Endothelial cell of umbilical vein (primary cell): ENCODE measurements around the gene ADM2.

- PRO-cap: no peak
CAGE:
- cytosol, long polyA minus RNA: no peak
- cytosol, long polyA plus RNA: no peak
- long polyA plus RNA: no peak
- nucleus, long polyA minus RNA: no peak
- nucleus, long polyA plus RNA: no peak
Measured at GRCh38 chr22:50399376-50399702, 56.2 kb downstream of the PPP6R2 start.

DNA sequence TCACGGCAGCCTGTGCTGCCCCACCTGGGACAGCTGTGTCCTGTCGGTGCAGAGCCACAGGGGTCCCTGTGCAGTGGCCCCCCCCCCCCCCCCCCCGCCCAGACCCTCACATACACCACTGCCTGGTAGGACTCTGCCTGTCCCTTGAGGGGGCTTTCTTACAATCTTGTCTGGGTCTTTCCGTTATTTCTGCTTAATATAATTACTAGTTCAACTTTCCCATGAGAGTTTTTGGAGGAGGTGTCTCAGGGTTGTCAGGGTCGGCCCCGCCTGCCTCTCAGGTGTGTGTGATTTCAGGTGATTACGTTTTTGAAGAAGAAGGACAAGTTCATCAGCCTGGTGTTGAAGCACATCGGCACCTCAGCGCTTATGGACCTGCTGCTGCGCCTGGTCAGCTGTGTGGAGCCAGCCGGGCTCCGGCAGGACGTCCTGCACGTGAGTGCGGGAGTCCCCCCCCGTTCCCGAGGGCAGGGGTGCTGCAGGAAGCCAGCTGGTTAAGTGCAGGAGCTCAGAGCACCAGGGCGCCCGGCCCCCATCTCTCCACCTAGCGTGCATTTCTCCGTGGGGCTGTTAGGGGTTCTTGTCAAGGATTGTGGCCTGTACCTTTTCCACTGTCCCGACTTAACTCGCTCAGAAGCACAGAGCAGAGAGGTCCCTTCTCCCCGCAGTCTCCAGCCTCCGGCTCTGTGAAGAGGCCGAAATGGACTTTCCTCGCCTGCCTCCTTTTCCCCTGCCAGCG is 60.4 kb downstream of the SBF1 start:
- PRO-cap: no peak
CAGE:
- cytosol, long polyA minus RNA: no peak
- cytosol, long polyA plus RNA: no peak
- long polyA plus RNA: no peak
- nucleus, long polyA minus RNA: no peak
- nucleus, long polyA plus RNA: no peak

DNA sequence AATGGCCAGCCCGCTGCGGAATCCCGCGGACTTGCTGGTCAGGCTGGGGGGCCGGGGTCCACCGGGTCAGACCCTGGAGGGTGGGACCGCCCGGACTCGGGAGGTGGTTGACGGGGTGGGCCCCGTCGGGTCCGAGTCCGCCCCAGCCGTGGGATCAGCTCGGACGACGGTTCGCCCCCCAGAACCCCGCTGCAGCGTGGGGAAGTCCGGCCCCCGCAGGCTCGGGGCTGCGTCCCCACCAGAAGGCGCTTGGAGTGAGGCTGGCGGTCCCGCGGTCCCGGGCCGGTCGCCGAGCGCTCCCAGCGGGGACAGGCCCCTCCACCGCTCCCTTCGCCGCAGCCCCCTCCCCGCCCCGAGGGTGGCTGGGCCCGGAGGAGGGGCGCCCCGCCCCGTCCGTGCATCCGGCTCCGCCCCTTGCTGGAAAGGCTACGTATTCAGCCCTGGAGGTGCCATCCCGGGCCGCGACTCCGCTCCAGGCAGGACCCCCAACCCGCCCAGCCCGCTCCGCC is at the start of gene ADM2:
TSS of gene ADM2 (plus strand) at position 420 of the 509 bp plus-strand sequence.
- PRO-cap: unidirectional peak, plus-strand start at position 452 of the sequence
CAGE:
- cytosol, long polyA minus RNA: no peak
- cytosol, long polyA plus RNA: no peak
- long polyA plus RNA: no peak
- nucleus, long polyA minus RNA: no peak
- nucleus, long polyA plus RNA: no peak

DNA sequence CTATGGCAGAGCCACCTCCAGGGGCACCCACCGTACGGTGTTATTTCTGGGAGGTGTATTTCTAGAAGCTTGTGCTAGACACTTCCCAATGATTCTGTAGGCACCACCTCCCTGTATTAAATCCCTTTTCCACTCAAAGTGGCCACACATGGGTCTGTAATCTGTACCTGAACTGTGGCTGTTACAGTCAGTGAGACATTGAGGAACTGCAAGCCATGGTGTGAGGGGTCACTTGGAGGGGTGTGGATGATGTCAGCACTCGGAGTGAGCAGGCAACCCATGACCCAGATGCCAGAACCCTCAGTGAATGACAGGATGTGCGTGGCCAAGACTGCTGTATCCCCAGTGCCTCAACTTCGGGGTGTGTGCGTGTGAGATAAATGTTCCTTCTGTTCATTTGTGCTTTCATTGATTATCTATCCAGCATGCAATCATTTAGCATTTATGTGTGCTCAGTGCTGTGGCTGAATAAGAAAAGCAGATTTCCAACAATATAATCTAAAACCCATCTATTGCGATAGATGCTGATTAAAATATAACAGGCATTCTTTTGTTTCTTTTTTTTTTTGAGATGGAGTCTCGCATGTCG is 30.0 kb upstream of the ARSA start:
- PRO-cap: no peak
CAGE:
- cytosol, long polyA minus RNA: no peak
- cytosol, long polyA plus RNA: no peak
- long polyA plus RNA: no peak
- nucleus, long polyA minus RNA: no peak
- nucleus, long polyA plus RNA: no peak

GRCh38 chr22:50695420-50696642 is 42.2 kb upstream of the ACR start:
- PRO-cap: no peak
CAGE:
- cytosol, long polyA minus RNA: no peak
- cytosol, long polyA plus RNA: no peak
- long polyA plus RNA: no peak
- nucleus, long polyA minus RNA: no peak
- nucleus, long polyA plus RNA: no peak

- PRO-cap: no peak
CAGE:
- cytosol, long polyA minus RNA: no peak
- cytosol, long polyA plus RNA: no peak
- long polyA plus RNA: no peak
- nucleus, long polyA minus RNA: no peak
- nucleus, long polyA plus RNA: no peak
Measured at GRCh38 chr22:50704519-50705256, 33.3 kb upstream of the ACR start.

GRCh38 chr22:50725497-50726253 is 12.3 kb upstream of the ACR start:
- PRO-cap: no peak
CAGE:
- cytosol, long polyA minus RNA: no peak
- cytosol, long polyA plus RNA: no peak
- long polyA plus RNA: no peak
- nucleus, long polyA minus RNA: no peak
- nucleus, long polyA plus RNA: no peak